Suprapubic skin (tissue), 4 donors: Measurements from ENCODE around the gene BBLN.

DNA sequence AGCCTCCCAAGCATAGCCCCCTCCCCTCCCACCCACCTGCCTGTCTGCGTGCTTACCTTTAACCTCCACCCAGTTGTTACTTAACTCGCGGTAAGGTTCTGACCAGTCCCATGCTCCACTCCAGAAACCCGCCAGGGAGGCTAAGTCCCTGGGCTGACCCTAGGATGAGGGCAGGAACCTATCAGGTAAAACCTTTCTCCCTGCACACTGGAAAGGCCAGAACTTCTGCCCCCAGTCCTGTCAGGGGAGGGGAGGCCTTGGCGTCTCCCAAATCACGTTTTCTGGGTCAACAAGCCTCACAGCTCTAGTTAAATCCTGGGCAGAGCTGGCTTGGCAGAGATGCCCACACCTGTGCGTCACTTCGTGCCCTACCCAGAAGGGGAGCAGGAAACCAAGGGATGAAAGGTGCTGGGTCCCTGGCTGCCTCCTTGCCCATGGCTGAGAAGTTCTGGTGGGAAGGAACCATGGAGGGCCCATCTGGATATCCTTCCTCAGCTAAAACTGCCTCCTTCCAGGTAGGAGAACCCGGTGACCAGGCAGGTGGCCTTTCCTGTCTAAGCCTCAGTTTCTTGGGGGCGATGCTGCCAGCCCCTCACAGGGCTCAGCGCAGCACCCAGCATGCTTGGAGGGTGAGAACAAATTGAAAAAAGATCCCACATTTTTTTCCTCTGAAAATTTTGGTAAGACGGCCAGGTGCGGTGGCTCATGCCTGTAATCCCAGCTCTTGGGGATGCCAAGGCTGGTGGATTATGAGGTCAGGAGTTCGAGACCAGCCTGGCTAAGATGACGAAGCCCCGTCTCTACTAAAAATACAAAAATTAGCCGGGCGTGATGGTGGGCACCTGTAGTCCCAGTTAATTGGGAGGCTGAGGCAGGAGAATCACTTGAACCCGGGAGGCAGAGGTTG, 8.1 kb upstream of the FPGS start:
- PRO-cap: no peak
- RAMPAGE, long total RNA, 4 experiments: no peak in any of the 4 experiments

GRCh38 chr9:127803462-127804601, 1.1 kb downstream of the FPGS start:
- PRO-cap: no peak
- RAMPAGE, long total RNA, 4 experiments: no peak in any of the 4 experiments

DNA sequence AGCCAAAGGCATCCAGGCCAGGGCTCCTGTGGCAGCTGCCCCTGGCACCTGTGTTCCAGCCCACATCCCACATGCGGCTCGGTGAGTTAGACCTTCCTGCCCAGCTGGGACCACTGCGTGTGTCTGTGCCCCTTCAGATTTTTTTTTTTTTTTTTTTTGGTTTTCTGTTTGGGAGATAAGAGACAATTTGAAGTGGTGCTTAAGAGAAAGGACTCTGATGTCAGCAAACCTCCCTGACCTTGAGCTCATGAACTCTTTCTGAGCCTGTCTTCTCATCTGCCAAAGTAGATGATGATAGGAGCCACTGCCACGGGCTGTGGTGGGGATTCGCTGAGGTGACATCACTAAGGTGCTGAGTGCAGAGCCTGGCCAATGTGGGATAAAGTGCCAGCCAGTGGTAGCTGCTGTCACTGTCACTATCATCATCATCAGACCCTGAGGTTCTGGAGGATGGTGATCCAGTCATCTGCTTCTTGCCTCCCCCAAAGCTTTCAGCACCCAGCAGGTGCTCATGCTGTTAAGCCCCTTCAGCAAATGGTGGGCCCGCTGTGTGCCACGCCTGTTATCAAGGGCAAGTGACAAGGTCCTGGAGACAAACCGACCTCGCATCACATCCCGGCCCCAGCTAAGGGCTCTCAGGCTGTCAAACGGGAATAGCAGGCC, 6.3 kb downstream of the FPGS start:
- PRO-cap: no peak
- RAMPAGE, long total RNA, 4 experiments: no peak in any of the 4 experiments

DNA sequence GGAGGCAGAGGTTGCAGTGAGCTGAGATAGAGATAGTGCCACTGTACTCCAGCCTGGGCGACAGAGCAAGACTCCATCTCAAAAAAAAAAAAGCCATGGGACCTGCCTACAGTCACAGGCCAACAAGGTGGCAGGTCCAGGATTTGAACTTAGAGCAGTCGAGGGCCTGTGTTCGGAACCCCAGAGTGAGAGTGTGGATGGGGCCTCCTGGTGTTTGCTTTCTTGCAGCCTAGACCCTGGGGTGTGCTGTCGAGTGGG, 11.8 kb downstream of the FPGS start:
- PRO-cap: no peak
- RAMPAGE, long total RNA, 4 experiments: no peak in any of the 4 experiments

- PRO-cap: no peak
- RAMPAGE, long total RNA, 4 experiments: no peak in any of the 4 experiments
Measured at GRCh38 chr9:127829201-127829711, 25.2 kb downstream of the ENG start.

DNA sequence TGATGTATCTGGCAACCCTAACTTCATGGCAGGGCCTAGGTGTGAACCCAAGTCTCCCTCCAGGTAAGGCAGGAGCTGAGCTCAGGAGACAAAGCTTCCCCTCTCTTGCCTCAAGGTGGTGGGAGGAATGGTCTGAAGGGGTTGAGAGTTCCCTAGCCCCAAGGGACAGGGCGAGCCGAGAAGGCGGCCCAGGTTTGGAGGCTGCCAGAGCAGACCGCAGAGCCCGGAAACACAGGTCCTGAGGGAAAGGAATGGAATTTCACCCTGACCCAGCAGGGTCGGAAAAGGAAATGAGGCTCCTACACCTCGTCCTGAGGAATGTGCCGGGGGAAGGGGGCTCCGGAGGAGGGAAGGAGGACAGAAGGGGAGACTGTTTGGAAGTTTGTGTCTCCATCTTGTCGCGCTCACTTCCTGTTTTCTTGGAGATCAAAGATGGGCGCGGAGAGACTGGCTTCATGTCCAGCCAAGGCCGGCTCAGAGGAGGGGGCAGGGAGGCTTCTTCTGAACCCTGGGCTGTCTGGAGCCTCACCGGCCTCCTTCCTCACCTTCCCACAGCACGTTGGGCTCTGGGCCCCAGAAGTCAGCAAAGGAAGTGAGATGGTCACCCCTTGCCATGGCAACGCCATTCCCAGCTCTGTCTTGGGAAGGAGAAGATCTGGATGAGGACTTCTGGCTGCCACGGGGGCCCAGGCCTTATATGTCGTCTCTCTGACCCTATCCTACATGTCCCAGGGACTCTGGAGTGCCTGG, 9.5 kb downstream of the ENG start:
- PRO-cap: no peak
- RAMPAGE, long total RNA, 4 experiments: no peak in any of the 4 experiments

DNA sequence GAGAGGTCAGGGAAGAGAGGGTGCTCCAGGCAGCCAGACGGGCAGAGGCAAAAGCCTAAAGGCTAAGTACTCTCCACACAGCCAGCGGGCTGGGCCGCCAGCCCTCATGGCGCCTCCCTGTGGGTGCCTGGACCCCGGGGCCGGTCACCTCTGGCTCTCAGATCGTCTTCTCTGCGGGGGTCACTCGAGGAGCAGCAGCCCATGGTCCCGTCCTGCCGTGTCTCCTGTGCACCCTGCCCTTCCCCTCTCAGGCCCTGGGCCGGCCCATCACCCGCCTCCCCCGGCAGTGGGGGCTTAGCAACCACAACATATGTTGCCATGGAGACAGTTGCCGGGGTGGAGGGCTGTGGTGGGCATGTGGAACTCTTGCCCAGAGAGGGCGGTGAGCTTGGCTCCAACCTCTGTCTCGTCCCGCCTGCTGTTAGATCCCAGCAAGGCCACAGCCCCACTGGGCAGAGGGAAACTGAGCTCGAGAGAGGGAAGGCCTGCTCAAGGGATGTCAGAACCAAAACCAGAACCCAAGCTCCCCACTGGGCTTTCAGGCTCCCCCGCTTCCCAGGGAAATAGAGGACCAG, 4.1 kb downstream of the AK1 start:
- PRO-cap: no peak
- RAMPAGE, long total RNA, 4 experiments: no peak in any of the 4 experiments

DNA sequence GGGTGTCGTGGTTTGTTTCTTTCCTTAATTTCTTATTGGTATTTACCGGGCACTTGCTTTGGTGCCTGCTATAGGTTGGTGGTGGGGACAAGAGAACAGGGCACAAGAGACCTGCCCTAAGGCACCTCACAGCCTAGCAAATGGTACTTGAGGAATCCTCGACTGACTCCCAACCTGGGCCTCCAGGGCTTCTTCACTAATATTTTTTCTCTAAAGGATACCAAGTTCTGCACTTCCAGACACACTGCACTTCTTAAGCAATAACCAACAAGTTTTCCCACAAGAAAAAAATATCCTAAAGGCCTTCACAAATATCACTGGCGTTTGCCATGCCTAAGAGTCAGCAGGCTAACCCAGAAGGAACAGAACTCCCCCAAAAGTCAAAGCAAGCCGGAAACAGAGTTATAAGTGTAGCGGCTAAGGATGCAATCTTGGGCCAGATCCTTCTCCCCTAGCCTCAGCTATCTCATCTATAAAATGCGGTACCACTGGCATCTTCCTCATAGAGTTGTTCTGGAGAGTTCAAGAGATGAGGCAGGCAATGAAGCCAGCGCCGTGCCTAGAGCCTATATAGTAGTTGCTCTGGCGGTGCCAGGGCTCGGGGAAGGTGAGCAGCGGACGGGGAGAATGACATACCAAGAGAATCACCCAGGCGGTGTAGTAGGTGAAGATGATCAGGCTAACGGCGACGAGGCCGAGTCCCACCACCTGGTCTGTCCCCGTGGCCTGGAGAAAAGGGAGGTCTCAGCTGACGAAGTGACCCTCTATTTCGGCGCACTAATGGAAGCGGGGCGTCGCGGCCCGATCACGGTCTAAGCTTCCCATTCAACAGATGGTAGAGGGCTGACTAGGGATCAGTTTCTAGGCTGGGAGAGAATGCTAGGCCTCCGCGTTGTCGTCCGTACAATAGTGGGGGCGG, 597 bp downstream of the DPM2 start:
- PRO-cap: no peak
- RAMPAGE, long total RNA, 4 experiments: no peak in any of the 4 experiments

GRCh38 chr9:128007377-128008229, 26.8 kb upstream of the EEIG1 start:
- PRO-cap: no peak
- RAMPAGE, long total RNA, 4 experiments: no peak in any of the 4 experiments

GRCh38 chr9:128069161-128069796, 1.2 kb downstream of the SLC25A25 start:
- PRO-cap: no peak
- RAMPAGE, long total RNA, 4 experiments: no peak in any of the 4 experiments

GRCh38 chr9:128107154-128107560, 20.4 kb downstream of the PTGES2 start:
- PRO-cap: no peak
- RAMPAGE, long total RNA, 4 experiments: no peak in any of the 4 experiments

- PRO-cap: bidirectional peak, plus-strand start at chr9:128160334, minus-strand start at chr9:128160002
- RAMPAGE, long total RNA, 4 experiments: start-site peak on the plus strand in 4 of 4 experiments, at chr9:128160268-128160392 at its widest, 468 to 3,029 reads per replicate
Measured at GRCh38 chr9:128159415-128160491, at the start of gene BBLN. Gene BBLN, plus strand, starts transcription at chr9:128160265.

- PRO-cap: no peak
- RAMPAGE, long total RNA, 4 experiments: no peak in any of the 4 experiments
Measured at GRCh38 chr9:128323308-128323706, 668 bp downstream of the COQ4 start.

DNA sequence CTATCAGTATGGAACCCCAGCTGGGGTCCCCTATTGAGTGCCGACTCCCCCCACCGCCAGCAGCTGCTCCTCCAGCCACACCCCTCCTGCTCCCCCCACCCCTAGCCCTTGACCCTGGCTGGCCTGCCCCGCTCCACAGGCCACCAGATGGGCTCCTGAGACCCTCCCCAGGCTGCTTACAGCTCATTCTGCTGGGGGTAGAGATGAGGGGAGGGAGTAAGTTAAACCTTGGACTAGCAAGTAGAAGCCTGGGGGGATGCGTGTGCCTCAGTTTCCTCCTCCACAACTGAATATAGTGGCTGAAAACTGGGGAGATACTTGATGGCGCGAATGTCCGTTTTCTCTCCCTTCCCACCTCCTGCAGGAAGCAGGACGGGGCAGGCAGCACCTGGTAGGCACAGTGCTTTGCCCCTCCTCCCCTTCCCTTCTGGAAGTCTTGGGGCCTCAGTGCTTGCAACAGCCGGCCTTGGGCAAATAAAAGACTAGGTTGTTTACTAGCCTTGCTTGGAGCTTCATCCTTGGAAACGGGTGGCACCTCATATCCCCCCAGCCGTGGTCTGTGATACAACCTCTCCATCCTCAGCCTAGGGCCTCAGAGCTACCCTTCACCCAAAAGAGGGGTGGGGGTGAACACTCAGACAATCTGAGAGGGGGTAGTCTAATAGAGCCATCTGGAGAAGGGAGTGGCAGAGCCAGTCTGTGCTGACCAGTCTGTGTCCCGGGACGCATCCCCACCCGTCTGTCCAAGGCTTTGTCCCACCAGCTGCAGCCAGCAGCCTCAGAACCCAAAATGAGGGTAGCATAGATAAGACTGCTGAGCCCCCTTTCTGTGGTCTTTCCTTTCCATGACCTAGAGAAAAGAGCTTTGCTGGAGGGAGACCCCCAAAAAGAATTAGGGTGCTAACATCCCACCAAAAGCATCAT, 19.3 kb downstream of the URM1 start:
- PRO-cap: no peak
- RAMPAGE, long total RNA, 4 experiments: no peak in any of the 4 experiments

DNA sequence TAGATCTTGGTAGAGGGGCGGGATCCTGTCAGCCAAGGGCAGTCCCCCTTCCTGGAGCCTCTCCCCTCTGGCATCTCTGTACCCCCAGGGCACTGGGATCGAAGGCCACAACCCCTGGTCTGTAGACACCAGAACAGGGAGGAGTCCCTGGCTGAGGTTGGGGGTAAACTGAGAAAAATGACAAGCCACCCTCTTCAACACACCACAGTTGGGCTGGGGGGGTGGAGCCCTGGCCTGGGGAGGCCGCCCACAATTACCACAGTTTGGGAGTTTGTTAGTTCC, 887 bp downstream of the CERCAM start:
- PRO-cap: no peak
- RAMPAGE, long total RNA, 4 experiments: no peak in any of the 4 experiments

- PRO-cap: no peak
- RAMPAGE, long total RNA, 4 experiments: no peak in any of the 4 experiments
Measured at GRCh38 chr9:128553750-128554049, 1.3 kb downstream of the SPTAN1 start.

GRCh38 chr9:128554050-128555023, 1.9 kb downstream of the SPTAN1 start:
- PRO-cap: no peak
- RAMPAGE, long total RNA, 4 experiments: no peak in any of the 4 experiments

GRCh38 chr9:128566636-128567171, 14.3 kb downstream of the SPTAN1 start:
- PRO-cap: no peak
- RAMPAGE, long total RNA, 4 experiments: no peak in any of the 4 experiments

DNA sequence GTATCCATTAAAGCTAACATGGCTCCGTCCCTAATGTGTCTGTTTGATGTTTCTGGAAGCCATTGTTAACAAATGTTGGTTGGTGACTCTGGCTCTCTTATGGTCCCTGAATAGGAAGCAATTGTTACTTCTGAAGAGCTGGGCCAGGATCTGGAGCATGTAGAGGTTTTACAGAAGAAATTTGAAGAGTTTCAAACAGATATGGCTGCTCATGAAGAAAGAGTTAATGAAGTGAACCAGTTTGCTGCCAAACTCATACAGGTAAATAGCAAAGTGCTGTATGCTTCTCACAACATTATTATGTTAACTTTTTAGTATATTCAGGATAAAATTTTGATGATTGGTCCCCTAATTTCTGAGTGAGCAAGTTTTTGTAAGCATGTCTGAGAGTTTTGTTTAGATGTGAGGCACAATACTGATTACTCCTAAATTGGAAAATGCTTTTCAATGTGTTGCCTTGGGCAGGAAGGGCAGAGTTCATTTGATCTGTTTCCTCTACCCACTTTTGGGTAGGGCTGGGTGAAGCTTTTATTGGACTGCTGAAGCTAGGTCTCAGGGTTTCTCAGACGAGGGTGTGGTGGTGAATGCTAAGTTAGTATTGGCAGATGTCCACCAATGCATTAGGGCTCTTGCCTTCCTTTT, 22.8 kb downstream of the SPTAN1 start:
- PRO-cap: no peak
- RAMPAGE, long total RNA, 4 experiments: start-site peak on the plus strand in 1 of 4 experiments, centred at position 209 of the sequence, 65 reads per replicate

DNA sequence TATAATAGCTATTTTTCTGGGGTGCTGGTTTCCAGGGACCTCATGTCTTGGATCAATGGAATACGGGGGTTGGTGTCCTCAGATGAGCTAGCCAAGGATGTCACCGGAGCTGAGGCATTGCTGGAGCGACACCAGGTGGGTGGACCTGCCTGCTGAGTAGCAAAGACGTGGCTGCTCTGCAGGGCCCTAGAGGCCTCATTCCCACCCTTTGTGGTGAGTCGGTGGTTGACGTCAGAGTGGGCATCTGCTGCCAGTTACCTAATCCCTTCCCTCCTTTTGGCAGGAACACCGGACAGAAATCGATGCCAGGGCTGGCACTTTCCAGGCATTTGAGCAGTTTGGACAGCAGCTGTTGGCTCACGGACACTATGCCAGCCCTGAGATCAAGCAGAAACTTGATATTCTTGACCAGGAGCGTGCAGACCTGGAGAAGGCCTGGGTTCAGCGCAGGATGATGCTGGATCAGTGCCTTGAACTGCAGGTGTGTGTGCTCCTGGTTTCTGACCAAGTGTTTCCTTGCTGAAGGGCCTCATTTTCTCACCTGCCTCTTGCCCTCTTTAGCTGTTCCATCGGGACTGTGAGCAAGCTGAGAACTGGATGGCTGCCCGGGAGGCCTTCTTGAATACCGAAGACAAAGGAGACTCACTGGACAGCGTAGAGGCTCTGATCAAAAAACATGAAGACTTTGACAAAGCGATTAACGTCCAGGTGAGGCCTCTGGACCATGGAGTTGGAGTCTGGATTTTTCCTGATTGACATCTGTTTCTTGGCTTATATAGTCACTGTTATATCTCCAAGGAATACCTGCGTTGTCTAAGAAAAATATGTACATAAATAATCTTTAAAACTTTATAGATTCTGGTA, 48.8 kb downstream of the DYNC2I2 start:
- PRO-cap: no peak
- RAMPAGE, long total RNA, 4 experiments: no peak in any of the 4 experiments